Left lung (tissue), 1 donor: Measurements from ENCODE around the genes TRIM64B and MED17.

- PRO-cap = no peak
These were observed 11.7 kb downstream of the PRSS23 start for GRCh38 chr11:86812077-86812316.

GRCh38 chr11:86948306-86949237 lies 6.6 kb downstream of the FZD4 start:
- PRO-cap = unidirectional peak, minus-strand start at chr11:86948980

DNA sequence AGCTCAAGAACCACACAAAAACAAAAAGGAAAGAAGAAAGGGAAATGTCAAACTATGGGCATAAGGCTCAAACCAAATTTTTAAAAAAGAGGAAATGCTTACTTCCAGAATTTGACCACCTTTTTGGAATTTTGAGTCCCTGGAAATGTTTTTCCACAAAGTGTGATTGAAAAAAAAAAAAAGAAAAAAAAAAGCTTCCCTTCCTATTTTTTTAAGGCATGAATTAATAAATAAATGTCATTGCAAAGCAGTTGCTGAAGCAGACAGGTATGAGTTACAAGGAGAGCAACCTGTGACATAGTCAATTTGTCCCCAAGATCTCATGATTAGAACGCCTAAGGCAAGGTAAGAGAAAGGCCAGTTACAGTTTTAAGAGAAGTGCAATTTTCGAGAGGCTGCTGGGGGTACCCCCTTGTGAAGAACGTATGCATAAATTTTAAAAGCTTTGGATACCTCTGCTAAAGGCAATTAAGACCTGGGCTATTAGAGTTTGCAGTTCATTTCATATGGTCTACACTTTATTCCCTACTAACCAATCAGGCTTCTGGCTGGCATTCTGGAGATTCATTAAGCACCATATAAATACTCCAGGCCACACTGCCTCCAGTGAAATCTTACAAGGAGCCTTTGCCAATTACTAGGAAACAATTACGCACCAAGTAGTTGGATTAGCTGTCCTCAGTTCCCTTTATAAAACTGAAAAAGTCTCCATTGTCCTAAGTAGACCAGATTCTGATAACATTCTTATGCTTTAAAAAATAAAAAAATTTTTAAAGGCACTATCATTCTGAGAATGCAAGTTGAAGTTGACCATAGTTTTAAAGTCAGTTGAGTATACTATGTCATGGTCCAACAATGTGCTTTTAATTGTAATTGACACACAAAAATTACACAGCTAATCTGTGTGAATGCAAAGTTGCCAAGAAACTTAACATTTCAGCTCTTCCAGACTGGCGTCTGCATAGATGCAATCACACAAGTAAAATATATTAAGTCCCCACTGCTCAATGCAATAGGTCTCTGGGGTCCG lies 5.6 kb downstream of the FZD4 start:
- PRO-cap = no peak

- PRO-cap = no peak
These were observed 4.5 kb downstream of the FZD4 start for GRCh38 chr11:86950307-86951506.

- PRO-cap = no peak
These were observed 170.1 kb downstream of the TMEM135 start for GRCh38 chr11:87207565-87208550.

DNA sequence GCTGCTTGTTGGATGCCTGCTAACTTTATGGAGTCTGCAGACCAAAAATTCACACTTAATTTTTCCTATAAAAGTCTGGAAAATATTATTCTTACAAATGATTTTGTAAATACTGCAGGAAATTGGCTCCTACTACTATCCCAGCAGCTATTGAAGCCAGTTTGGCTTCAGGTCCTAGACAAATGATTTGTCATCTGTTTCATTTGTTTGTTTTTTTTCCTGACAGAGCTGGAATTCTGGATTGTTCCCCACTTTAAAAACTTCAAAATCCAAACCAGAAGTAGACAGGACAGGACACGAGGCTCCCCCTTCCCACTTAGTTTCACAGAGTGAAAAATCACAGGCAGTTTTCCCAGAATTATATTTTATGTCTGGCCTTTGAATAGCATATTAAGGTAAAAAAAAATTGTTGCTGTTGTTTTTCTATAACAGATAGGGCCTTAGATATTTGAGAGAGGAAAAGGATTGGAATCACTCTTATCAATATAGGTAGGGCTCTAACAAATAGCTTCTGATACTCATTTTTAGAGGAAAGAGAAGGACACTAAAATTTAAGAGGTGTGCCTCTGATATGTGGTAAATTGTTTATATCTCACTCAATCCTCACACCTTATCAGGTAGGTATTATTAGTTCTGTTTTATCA lies 292.7 kb downstream of the TMEM135 start:
- PRO-cap = no peak

DNA sequence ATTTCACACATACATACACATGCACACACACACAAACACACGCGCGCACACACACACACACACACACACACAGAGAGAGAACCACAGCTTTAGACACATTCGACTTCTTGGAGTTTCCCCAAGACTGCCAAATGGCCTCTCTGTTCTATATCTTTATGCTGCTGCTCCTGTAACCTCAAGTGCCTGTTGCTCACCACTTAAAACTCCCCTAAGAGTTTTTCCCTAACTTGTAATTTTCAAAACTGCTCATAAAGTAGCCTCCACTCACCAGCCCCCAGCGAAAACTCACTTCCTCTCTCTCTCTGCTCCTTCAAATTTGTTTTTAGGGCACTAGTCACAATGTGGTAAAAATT lies 35.8 kb downstream of the CTSC start:
- PRO-cap = unidirectional peak, minus-strand start at position 126 of the sequence; unidirectional peak, minus-strand start at position 181 of the sequence

GRCh38 chr11:89878423-89878661 lies at the start of gene TRIM64B:
Gene TRIM64B, minus strand, starts transcription at chr11:89878487.
- PRO-cap = no peak

DNA sequence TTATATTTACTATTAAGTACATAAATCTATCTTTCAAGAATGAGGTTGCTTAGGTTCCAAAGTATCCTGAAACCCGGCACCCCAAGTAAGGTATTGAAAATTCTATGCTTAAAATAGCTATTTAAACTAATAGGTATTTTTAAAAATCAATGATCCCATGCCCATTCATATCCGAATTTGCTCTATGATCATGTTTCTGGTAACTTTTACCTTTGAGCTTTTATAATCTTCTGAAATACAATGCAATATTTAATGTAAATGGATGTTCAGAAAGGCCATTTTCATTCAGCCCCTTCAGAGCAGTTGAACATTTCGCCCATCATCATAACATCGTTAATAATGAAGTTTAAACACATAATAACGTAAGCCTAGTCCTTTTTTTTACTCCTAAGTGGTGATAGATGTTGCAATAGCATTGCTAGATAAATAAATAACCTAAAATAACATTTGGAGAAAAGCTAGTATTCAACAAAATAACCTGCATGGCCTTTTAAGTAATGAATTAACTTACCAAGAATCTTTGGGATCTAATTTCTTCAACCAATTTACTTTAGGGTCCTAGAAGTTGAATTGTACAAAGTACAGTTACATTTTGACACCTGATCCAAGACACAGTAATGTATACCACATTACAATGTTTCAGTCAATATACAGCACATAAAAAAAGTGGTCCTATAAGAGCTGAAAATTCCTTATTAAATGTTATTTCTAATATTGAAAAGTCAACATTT lies 9.9 kb downstream of the TAF1D start:
- PRO-cap = no peak

- PRO-cap = no peak
These were observed 3.6 kb downstream of the C11orf54 start for GRCh38 chr11:93744661-93745868.

- PRO-cap = bidirectional peak, plus-strand start at chr11:93784293, minus-strand start at chr11:93784162
These were observed at the start of gene MED17 for GRCh38 chr11:93783723-93784468. Gene MED17, plus strand, starts transcription at chr11:93784282.

GRCh38 chr11:93842387-93842856 lies 8.0 kb downstream of the VSTM5 start:
- PRO-cap = no peak

DNA sequence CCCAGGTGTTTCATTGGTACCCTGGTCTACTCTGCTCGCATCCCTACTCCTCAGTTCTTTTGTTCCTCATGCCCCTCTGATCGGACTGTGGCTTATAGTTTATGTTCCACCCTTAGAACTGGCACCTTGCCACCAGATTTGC lies 884 bp downstream of the PANX1 start:
- PRO-cap = bidirectional peak, plus-strand start outside the sequence, minus-strand start at position 78 of the sequence

DNA sequence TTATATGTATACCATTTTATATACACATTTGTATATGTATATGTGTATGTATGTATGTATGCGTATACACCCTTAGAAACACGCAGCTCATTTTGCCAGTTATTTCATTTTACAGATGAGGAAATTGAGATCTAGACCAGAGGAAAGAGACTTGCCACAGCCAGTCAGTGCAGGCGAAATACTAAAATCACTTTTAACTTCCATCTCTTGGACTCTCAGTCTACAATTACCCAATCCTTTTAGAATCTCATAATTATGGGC lies 638 bp downstream of the C11orf97 start:
- PRO-cap = no peak

GRCh38 chr11:94513527-94514017 lies 1.3 kb downstream of the C11orf97 start:
- PRO-cap = no peak

GRCh38 chr11:94544512-94544730 lies 700 bp downstream of the FUT4 start:
- PRO-cap = bidirectional peak, plus-strand start at chr11:94544905, minus-strand start at chr11:94544593

GRCh38 chr11:94657236-94657656 lies 90.1 kb downstream of the PIWIL4 start:
- PRO-cap = no peak

GRCh38 chr11:94746456-94747136 lies 21.6 kb upstream of the AMOTL1 start:
- PRO-cap = no peak

- PRO-cap = no peak
These were observed 1.3 kb upstream of the AMOTL1 start for GRCh38 chr11:94766691-94767328.

GRCh38 chr11:94795828-94796292 lies 27.7 kb downstream of the AMOTL1 start:
- PRO-cap = no peak